Jurkat, Clone E6-1 (cell line): ENCODE data around the genes MSH3 and ATG10.

- RRBS: 59% methylated on average over 2 of the region's 10 CpGs
Observed at GRCh38 chr5:80389452-80390058, 18.3 kb upstream of the ZFYVE16 start.

DNA sequence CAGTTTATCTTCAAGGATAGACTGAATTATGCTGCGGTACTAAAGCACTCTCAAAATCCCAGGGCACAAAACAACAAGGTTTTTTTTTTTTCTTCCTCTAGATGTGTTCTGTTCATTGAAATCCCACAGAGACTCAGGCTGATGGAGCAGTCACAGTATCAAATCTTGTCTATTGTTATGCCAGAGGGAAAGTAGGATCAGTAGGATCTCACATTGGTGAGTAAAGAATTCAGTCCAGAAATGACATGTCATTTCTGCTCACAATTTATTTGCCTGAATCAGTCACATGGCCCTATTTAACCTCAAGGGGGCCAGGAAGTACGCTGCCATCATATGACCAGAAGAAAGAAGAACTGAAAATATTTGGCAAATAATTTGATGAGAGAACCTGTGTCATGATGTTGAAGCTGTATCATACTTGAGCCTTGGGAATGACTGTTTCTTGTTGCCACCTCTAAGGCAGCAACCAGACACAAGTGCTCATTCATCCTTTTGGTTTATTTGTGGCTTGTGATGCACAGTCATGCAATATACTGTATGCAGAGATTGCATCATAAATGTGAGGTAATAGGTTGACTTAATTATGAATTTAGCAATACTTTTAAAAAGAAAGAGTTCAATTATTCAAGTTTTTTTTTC lies 8.4 kb upstream of the ZFYVE16 start:
- RRBS: no CpG with 5 or more reads among the region's 2 CpGs

DNA sequence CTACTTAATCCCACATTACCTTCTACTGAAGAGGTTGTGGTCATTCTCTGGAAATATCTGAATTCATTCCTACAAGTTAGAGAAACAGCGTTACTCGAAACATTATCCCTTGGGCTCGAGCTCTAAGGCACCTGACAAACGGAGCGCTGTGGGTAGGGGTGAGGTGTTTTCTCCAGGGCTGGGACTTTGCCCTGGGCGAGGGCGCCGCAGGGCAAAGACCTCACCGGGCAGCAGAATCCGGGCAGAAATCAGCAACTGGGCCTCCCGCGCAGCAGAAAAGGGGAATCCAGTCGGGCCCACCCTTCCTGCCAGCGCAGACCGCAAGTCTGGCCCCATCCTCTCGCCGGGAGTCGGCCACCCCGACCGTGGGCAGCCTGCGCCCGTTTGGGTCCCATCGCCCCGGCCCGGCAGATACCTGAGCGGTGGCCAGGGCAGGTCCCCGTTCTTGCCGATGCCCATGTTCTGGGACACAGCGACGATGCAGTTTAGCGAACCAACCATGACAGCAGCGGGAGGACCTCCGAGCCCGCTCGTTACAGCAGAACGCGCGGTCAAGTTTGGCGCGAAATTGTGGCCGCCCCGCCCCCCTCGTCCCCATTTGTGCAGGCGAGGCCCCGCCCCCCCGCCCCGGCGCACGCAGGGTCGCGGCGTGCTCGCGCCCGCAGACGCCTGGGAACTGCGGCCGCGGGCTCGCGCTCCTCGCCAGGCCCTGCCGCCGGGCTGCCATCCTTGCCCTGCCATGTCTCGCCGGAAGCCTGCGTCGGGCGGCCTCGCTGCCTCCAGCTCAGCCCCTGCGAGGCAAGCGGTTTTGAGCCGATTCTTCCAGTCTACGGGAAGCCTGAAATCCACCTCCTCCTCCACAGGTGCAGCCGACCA lies at the start of gene MSH3:
TSS of gene MSH3 (plus strand) at position 664 of the 876 bp plus-strand sequence.
- RRBS: 2% methylated on average over 24 of the region's 75 CpGs

GRCh38 chr5:80656257-80656689 lies 1.5 kb upstream of the DHFR start:
- RRBS: no CpG with 5 or more reads among the region's 3 CpGs

GRCh38 chr5:80754696-80755454 lies 100.1 kb upstream of the DHFR start:
- RRBS: 65% methylated on average over 2 of the region's 9 CpGs

DNA sequence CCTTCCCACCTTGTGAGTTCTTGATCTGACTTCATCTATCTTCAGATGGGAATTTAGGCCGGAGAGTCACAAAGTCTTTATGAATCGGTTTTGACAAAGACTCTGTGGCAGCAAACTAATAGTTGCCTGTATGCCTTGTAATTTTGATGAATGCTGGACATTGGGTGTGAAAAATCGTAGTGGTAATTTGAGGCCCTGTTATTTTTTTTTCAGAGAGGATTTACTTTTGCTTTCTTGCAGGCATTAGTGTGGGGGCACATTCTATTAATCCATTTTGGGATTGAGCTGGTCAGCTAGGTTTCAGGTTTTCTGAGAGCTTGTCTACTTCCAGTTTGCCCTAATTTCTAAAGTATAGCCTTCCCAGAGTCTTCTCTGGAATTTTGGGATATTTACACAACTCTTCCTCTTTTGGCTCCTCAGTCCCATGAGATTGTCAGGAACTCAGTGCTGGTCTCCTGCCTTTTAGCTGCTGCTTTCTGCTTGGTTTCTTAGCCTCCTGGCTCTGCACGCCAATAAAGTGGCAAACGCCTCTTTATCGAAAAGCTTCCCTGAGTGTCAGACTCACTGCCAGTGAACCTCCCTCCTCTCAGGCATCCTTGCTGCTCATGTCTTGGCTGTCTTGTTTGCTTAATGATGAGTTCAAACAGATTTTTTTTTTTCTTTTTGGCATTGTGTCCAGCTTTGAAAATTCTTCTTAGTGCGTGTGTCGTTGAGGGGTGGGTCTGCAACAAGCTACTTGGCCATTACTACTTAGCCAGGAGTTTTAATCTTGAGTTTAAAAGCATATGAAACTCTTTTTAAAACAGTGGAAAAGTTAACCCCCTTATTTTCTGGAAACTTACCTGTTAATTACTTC lies 14.7 kb downstream of the RASGRF2 start:
- RRBS: no CpG with 5 or more reads among the region's 8 CpGs

DNA sequence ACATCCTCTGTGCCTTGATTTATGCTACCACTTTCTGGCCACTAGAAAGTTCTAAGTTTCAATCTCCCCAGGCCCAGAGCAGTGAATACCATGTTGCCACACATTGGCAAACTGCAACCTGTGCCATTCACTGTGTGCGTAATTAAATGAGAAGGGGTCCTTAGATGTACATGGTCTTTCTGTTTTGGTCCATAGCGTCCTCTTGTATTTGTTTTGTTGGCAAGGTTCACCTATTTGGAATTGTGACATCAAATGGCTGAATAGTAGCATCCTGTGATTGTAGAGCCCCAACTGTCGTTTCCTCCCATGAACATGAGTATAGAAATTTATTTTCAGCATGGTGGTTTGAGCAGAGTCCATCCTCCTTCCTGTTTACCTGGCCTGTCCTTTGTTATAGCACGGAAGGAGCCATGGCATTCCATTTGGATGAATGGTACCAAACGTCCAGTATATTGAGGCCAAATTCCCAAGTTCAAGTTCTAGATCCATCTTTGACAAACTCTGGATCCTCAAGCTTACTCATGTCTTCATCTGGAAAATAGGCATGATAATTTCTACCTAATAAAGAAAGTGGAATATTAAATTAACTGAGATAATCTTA lies 16.7 kb downstream of the RASGRF2 start:
- RRBS: no CpG with 5 or more reads among the region's 5 CpGs

DNA sequence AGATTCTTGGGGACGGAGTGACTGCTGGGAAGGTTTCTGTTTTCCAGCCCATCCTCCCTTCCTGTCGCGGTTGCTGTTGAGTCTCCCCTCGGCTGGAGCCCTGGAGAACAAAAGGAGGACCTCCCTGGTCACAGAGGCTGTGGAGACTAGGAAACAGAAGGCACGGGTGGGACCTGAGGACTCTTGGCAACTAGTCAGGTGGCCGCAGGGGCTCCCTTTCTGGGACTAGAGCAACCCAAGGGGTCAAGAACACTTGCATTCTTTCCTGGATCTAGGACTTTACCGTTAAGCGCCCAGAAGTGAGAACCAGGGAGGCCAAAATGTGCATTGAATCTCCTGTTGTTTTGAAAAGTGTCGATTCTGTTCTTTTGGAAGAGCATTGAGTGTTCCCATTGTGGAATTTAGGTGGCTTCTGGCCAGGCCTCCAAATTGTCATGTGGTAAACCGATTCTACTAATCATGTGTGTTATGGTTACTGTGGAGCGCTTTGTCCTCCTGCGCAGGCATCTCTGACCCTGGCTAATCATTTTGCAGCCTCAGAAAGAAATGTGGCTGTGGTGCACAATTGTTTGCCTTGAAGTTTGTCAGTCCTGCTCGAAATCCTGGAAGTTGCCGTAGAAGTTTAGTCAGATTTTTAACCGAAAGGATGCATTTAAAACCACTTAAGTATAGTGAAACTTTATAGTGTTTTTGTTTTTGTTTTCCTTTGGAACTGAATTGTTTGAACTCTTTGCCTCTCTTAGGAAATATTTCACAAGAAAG lies 121.2 kb downstream of the RASGRF2 start:
- RRBS: no CpG with 5 or more reads among the region's 15 CpGs

DNA sequence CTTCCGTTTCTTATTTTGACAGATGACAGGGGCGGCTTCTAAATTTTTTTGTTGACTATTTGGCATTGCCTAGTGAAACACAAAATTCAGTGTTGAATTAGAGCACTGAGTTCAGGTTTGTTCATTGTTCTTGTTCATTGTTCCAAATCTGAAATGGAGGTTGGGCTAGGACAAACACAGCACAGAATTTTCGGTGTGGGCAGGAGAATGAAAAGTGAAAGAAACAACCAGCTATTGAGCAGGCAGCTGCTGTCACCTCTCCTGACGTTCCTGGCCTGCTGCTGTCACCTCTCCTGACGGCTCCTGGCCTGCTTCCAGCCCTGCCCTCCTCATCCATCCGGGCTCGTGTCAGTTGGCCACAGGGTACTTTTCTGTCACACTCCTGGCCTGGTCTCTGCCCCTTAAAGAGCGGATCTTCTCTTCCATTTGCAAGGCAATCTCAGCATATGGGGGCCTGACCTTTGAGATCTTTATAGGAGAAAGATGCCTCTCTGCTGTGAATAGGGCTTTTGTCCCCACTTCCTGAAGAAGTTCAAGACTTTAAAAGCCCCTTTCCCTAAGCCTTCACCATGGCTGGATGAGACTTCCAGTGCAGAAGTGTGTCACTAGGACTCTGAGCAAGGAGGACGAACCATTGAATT lies 45.2 kb upstream of the CKMT2 start:
- RRBS: no CpG with 5 or more reads among the region's 9 CpGs

- RRBS: no CpG with 5 or more reads among the region's 6 CpGs
Observed at GRCh38 chr5:81235809-81236588, 2.9 kb downstream of the CKMT2 start.

DNA sequence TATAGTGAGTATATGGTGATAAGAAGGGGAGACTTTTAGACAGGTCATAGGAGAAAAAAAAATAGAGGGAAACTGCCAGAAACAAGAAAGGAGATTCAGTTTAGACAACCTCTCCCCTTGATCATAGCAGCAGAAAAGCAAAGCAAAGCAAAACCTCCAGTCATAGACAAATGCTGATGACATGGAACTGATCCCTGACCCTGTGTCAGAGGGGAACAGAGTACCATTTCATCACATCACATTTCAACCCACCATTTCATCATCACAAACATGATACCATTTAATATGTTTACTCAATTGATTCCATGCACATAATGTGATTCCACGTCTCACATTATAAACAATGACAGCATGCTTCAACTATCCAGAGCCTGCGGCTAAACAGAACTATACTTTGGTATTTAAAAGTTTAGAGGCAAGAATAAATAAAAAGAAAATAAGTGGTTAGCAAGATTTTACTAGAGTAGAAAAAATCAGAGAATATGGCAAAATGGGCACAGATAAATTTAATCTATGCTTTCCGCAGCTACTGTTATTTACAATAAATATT lies 28.8 kb upstream of the ACOT12 start:
- RRBS: no CpG with 5 or more reads among the region's 3 CpGs

- RRBS: no CpG with 5 or more reads among the region's 2 CpGs
Observed at GRCh38 chr5:81721554-81722438, 29.1 kb downstream of the SSBP2 start.

DNA sequence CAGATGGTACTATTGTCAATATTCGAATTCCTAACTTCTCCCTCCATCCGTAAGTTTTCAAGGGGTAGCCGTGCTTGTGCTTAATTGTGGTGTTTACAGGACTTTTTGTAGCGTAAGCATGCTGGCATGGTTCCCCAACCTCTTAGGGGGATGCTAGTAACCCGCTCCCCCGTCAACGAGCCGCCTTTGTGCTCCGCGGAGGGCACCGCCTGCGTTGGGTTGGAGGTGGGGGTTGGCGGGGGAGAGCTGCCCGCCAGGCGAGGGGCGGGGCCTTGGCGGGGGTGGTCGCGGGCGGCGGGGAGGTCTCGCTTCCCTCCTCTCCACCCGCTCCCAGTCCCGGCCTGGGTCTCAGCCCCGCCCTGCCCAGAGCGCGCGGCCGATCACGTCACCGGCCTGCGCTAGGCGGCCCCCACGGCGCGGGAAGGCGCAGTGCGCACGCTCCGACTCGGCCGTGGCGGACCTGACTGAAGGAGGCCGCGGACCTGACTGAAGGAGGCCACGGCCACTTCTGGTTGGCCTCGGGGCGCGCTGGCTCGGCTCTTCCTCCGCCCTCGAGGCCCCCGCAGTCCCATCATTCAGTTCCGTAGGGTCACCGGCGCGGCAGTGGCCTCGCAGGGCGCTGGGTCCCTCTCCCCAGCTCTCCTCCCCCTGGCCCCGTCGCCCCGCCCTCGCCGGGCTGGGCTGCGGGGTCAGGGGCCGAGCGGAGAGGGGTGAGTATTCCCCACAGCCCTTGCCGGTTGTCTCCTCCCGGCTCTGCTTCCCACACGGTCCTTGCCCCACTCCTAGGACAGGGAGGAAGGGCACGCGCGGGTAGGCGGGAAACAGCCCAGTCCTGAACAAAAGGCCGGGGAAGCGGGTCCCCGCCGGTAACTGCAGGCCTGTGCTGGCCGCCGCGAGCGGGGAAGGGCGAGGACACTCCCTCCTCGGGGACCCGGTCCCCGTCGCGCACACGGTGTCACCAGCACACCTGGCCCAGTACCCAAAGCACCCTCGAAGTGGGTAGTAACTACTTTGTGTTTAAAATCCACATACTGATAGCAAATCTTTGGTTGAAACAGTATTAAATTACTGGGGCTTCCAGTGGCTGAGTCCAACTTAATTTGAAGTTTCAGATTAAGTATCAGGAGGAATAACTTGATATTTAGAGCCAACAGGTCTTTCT lies at the start of gene ATG10:
TSS of gene ATG10 (plus strand) at position 427 of the 1,162 bp plus-strand sequence.
- RRBS: 3% methylated on average over 34 of the region's 90 CpGs

DNA sequence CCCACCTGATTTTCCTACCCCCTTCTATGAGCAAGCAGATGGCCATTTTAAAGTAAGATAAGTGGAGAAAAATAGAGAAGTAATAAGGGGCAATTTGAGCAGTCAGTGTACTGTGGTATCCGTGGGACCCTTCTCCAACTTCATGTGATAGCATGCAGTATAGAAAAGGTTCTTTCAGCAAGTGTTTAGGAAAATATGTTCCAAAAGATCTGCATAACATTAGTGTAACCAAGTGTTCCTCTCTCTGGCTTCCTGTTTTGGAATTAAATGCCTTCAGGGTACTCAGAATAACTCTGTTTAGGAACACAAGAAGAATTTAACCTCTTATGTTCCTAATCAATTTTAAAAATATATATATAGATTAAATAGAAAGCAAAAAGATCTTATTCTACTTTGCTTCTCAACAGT lies 135.0 kb downstream of the ATG10 start:
- RRBS: no CpG with 5 or more reads among the region's 1 CpG

GRCh38 chr5:82276250-82277246 lies 1.6 kb downstream of the RPS23 start:
- RRBS: no CpG with 5 or more reads among the region's 13 CpGs

DNA sequence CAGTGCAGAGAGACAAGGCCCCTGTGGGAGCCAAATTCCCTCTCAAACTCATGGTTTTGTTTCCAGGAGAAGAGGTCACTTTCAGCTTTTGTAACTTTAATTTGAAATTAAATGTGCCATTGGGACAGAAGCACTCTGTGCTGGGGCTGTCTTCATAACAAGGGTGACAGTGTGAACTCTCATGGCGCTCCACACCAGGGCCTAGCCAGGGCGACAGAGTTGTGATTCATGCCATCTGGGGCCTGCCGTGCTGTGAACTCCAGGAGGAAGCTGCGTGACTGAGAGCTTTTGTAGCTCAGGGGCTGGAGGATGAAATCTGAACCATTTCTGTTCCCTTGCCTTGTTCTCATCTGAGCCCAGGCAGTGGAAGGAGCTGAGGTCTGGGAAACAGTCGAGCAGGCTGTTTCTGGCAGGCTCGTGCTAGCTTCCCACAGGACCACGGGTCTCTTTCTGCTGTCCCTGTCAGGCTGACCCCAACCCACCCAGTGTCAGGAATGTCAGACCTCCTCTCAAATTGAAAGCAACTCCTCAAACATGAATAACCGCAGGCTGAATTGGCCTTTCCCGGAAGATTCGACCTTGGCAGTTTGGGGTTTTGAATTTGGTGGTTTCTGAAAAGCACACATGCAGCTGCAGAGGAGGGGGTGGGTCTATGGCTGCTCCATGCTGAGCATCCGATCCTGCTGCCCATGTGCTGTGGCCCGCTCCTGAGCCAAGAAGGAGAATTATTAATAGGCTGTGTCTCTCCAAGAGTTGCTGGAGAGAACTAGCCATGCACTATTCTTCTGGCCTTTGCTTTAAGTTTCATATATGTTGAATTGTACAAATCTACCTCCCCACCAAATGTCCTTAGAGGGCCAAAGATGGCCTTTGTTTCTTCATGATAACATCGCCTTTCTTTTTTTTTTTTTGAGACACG lies 69.2 kb upstream of the RPS23 start:
- RRBS: no CpG with 5 or more reads among the region's 14 CpGs

- RRBS: no CpG with 5 or more reads among the region's 6 CpGs
Observed at GRCh38 chr5:82405299-82406037, 127.3 kb upstream of the RPS23 start.

GRCh38 chr5:84381793-84382998 lies 2.5 kb downstream of the EDIL3 start:
- RRBS: no CpG with 5 or more reads among the region's 48 CpGs

DNA sequence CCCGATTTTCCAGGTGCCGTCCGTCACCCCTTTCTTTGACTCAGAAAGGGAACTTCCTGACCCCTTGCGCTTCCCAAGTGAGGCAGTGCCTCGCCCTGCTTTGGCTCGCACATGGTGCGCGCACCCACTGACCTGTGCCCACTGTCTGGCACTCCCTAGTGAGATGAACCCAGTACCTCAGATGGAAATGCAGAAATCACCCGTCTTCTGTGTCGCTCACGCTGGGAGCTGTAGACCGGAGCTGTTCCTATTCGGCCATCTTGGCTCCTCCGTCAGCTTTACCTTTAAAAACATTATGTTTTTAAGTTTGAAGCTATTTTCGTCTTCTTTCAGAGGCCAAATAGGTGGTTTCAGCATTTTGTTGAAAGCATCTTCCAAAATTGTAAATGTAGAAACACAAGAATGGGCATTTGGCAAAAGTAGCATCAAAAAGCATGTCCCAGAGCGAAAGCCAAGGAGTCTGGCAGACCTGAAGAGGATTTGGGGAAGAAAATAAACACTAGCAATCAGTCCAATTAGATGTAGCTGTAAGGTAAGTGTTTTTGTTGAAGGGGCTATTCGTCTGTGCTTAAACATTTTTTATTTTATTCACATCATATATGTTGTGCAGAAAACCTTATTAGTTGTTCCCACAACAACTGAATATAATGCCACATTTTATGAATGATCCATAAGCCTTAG lies 954.2 kb upstream of the COX7C start:
- RRBS: no CpG with 5 or more reads among the region's 17 CpGs

DNA sequence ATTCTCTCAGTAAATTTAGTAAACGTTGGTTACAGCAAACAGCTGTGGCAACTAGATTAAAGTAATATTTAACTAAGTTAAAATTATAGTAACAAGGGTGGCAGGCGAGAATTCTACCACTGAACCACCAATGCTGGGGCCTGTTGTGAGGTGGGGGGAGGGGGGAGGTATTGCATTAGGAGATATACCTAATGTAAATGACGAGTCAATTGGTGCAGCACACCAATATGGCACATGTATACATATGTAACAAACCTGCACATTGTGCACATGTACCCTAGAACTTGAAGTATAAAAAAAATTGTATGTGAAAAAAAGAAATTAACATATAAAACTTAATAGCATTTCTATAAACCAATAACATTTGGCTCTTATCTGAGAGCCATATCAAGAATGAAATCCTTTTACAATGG lies 245.0 kb upstream of the COX7C start:
- RRBS: no CpG with 5 or more reads among the region's 3 CpGs